ENCODE results near the genes GINM1, LRP11 and PLEKHG1.

DNA sequence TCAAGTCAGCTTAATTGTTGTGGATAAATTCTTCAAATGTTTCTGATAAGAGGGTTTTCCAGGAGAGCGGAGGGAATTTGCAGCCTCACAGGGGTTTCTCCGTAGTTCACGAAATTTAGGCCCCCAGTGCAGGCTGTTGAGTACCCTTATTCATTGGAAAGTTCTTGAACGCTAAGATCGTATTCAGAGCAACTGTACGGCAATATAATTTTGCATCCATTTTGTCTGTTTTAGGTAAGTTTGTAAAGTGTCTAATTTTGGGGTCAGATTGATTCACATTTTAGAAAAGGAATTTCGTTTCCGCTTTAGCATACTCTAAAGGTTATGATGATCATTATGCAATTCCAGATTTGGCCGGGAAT, 1.3 kb downstream of the TAB2 start:
- PRO-cap = no peak

DNA sequence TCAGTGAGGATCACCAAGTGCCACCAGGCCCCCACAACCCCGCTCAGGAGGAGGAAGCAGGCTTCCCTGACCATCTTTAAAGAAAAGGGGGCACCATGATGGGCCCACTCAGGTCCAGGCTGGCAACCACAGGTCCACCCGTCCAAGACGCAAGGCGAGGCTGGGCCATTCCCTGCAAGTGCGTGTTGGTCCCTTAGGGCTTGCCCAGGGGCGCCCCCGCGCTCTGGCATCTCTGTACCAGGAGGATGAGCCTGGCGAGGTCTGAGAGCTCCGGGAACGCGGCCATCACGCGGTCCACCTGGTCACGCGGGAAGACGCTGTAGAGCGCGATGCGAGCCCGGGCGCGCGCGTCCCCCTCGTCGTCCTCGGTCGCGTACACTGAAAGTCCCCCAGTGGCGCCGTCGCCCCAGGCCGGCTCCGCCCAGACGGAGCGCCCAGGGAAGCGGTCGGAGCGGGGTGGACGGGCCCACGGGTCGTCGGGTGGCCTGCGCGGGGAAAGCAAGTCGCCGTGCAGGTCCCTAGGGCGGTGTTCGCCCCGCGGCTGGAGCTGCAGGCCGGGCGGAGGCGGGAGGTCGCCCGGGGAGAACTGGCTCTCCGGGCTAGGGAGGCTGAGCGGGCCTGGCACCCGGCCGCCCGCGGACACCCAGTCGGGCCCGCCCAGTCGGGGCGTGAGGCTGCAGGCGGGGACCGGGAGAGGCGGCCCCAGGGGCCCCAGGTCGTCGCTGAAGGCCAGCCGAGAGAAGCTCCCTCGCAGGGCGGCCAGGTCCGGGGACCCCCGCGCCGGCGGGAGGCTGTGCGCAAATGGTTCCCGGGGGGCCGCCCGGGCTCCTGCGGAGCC, 34.1 kb downstream of the ZC3H12D start:
- PRO-cap = no peak

DNA sequence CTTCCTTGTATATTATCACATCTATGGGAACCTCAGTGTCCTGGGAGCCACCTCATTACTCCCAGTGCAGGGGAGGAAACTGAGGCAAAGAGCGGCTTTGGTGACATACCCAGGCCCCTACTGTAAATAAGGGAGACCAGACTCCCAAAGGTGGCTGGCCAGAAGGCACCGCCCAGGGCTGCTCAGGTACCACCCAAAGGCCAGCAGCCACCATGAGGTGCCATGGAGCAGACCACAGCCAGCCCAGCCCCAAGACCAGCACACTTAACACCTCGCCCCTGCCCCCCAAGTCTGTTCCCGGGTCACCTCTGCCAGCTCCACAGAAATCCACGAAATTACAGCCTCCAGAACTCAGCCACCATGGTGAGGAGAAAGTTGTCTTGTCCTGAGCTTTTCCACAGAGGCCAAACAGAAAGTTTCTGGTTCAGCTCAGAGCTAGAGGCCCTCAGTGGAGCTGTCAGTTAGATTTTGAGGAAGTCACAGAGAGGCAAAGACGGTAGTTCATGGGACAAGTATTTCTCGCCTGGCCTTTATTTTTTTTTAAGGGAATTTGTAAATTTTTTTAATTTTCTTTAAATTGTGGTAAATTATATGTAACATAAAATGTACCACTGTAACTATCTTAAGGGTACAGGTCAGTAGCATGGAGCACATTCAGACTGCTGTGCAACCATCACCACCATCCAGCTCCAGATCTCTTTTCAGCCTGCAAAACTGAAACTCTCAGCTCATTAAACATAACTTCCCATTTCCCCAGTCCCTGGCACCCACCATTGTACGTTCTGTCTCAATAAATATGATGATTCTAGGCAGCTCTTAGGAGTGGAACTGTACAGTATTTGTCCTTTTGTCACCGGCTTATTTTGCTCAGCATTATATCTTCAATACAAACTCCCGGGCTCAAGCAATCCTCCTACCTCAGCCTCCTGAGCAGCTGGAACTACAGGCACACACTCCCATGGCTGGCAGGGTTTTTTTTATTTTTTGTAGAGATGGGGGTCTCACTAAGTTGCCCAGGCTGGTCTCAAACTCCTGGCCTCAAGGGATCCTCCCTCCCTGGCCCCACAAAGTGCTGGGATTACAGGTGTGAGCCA, 1.7 kb downstream of the ZC3H12D start:
- PRO-cap = no peak

DNA sequence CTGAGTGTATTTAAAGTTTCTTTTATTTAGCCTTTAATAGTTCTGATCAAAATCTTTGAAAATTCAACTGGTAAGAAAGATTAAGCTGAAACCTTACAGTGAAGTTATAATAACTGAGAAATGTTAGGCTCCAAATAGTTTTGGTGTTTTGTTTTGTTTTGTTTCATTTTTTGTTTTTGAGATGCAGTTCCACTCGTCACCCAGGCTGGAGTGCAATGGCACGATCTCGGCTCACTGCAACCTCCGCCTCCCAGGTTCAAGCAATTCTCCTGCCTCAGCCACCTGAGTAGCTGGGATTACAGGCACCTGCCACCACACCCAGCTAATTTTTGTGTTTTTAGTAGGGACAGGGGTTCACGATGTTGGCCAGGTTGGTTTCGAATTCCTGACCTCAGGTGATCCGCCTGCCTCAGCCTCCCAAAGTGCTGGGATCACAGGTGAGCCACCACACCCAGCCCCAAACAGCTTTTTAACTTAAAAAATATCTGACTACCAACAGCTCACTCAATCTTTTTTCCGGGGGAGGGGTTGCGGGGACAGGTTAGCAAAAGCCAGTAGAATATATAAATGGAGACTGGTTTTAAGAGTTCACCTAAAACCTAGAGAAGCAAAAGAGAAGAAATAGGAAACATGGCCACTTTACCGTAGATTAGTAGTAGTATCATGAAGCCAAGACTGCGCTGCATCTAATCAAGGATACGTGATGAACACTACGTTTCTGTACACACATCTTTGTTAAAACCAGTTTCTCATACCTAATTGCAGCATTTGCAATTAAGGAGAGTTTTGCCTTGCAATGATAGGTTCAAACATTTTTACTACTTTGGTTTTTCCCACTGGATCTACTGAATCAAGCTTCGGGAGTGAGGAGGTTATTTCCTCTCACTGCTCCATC, 10.8 kb upstream of the ZC3H12D start:
- PRO-cap = no peak

GRCh38 chr6:149565939-149566960, at the start of gene GINM1:
Gene GINM1, plus strand, starts transcription at chr6:149566375.
- PRO-cap = unidirectional peak, plus-strand start at chr6:149566216; unidirectional peak, plus-strand start at chr6:149566405

DNA sequence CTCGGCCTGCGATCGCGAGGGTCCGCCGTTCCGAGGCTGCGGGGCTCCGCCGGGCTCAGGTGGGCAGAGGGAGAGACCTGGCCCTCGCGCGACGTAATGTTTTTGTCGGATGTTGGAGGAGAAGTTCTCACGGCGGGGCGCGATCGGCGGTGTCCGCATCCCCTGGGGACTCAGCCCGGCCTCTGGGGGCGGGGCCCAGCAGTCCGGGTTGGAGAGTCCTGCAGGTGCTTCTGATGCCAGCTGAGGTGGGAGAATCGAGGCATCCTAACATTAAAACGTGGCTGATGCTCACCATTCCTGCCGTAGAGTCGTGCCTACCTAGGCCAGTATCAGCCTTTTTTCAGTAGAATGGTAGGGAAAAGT, 767 bp downstream of the GINM1 start:
- PRO-cap = no peak

GRCh38 chr6:149632648-149632936, 15.9 kb downstream of the KATNA1 start:
- PRO-cap = no peak

- PRO-cap = no peak
Measured at GRCh38 chr6:149726154-149727350, 8.7 kb upstream of the LATS1 start.

GRCh38 chr6:149802018-149802464, 52.5 kb downstream of the PCMT1 start:
- PRO-cap = no peak

DNA sequence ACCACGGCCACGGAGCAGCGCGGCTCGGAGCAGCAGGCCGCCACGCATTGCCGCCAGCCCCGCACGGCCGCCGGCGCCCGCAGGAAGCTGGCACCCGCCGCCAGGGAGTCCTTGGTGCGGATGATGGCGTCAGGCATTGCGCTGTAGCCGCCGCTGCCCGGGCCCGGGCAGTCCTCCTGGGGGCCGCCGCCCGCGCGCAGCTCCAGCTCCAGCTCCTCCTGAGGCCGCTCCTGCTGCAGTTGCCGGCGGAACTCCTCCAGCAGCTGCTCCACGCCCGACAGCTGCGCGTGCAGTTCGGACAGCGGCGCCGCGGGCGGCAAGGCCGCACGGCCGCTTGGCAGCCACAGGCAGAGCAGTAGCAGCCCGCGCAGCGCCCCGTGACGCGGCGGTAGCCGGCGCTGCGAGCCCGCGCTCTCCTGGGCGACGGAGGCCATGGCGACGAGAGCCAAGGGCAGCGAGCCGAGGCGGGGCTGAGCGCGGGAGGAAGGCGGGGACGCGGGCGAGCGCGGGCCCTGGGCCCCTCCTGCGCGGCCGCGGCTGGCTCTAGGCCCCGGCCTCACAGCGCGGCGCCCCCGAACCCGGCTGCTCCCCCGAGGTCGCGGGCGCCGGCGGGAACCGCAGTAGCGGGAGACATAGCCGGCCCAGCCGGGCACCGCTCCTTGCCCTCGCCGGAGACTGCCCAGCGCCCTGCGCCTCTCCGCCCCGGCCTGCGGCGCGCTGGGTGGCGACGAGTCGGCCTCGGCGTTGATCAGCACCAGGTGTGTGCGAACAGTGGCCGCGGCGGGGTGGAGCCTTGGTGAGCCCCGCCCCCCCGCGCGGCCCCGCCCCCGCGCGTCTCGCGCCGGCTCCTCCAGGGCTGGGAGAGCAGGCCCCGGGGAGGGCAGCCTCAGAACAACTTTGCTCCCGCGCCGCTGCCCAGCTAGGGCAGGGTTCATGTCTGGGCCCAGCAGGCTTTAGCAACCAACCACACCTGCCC, at the start of gene LRP11:
Gene LRP11, minus strand, starts transcription at position 773 of the 976 bp plus-strand sequence.
- PRO-cap = bidirectional peak, plus-strand start at position 867 of the sequence, minus-strand start at position 762 of the sequence

- PRO-cap = no peak
Measured at GRCh38 chr6:150176647-150177672, 34.1 kb downstream of the PPP1R14C start.

DNA sequence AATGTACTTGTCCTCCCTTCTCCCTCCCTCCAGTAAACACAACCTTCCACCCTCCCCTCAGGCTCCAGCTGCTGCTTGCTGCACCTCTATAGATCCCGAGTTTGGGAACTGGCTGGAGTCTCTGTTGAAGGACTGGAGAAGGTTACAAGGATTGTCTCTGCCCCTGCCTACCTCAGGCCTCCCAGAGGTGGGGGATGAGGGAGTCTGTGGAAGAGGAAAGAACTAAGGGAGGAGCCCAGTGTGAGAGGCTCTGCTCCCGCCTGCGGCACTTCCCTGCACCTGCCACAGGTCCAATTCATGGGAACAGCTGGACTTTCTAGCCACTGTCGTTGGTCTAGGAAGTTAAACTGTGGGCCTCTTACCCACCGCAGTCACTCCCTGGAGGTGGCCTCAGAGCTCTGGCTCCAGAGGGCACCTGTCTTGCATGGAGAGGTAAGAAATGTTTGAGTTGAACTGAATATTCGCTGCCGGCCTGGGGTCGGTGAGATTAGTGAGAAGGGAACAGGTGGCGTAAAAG, 54.2 kb downstream of the PPP1R14C start:
- PRO-cap = no peak

GRCh38 chr6:150269363-150270345, 99.2 kb upstream of the IYD start:
- PRO-cap = no peak

- PRO-cap = no peak
Measured at GRCh38 chr6:150457166-150457910, 88.5 kb downstream of the IYD start.

GRCh38 chr6:150599620-150600068, at the start of gene PLEKHG1:
Gene PLEKHG1, plus strand, starts transcription at chr6:150599885.
- PRO-cap = bidirectional peak, plus-strand start at chr6:150599903, minus-strand start at chr6:150599810

DNA sequence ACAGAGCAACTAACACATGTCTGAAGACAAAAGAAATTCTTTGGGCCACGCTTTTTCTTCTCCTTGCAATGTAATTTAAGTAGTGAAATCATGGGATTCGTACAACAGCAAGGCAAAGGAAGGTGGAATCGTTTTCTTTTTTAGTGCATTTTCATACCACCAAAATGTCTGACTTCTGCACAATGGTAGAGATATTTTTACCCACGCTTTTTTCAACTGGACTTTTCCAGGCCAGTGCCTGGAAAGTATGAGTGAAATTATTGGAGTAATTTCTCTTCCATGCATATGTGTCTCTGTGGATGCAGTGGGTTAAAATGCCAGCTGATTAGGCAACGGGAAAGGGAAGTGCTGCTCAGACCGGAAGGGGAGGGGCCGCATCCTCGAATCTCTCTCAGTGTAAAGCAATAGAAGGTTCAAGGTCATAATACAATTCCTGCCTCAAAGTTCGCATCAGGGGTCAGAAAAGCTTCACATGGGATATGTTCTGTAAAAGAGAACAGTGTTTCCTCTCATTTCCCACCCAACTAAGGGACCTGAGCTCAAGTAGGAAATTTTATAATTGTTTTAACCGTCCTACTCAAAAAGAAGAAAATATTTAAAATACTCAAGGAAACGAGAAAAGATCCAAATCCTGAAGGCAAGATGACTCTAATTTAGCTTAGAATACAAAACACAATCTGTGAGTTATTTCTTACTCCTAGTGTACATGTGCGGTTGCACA, 89.7 kb upstream of the MTHFD1L start:
- PRO-cap = no peak

DNA sequence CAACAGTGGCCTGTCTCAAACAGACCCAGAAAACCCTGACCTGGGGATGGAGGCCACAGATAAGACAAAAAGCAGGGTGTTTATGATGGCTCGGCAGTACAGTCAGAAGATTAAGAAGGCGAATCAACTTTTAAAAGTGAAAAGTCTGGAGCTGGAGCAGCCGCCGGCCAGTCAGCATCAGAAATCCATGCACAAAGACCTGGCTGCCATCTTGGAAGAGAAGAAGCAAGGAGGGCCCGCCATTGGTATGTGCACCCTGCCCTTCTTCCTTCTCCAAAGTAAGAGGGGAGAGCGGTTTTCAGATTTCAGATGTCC, 33.6 kb upstream of the MTHFD1L start:
- PRO-cap = no peak

DNA sequence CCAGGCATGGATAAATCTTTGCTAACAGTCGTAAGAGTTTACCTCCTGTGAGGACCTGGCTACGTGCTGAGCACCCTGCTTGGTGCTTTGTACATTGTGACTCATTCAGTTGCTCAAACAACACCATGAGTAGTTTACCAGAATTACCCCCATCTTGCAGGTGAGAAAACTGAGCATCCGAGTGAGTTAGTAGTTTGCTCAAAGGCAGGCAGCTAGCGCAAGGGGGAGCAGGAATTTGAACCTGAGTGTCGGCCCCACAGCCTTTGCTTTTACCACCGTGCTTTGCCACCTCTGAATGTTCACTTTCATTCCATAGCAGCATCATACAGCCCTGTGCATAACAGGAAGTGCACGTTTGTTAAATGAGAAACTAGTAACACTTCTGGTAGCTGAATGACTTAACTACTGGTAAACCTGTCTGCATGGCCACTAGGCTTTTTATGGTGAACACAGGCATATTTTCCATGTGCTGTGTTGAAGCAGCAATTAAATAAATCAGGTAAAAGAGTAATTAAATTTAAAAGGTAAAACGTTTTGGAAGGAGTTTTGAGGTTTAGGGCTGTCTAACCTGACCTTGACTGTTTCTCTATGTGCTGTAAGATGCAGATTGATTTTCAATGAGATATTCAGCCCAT, 122.0 kb downstream of the MTHFD1L start:
- PRO-cap = no peak

GRCh38 chr6:151326531-151326839, 64.9 kb downstream of the ZBTB2 start:
- PRO-cap = no peak

DNA sequence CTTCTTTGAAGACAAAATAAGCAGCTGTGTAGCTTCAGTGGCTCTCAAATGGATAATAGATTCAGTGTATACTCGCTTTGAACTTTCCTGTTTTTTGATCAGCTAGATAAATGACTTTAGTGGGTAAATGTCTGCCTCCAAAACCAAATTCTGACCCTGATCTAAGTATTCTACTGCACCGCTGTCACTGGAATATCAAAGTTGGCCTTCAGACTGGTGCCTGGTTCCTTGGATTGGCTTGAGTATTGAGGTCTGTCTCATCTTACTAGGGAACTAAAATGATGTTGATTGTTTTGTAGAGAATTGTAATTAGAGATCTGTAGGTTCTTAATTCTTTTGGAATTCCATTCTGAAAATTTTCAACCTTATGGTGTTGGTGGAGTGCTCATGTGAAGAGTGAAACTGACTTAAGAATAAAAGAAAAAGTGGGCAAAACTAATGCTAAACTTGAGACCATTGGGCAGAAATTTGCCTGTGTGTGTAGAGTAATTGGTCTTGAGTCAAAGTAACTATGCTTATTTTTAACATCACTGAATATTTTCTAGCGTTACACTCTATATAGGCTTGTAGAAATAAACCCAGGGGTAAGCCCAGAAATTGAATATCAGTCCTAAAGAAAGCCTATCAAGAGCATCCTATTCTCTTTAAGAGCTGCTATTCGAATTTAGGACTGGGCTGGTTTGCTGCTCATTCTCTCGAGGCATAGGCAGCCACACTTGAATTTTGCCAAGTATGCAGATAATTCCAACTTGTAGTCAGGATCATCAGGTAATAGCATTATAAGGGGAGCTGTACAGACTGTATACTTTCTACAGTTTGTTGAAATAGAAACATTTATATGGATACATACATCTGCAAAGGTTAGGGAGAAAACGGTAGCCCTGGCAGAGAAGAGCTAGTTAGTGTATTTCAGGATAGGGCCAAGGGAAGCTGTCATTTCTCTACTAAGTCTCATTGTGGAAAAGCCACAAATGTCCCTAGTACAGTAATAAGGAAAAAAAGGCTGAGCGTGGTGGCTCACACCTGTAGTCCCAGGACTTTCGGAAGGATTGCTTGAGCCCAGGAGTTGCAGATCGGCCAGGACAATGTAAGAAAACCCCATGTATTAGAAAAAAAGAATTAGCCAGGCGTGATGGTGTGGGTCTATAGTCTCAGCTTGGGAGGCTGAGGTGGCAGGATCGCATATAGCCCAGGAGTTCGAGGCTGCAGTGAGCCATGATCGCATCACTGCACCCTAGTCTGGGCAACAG, 1.9 kb upstream of the ZBTB2 start:
- PRO-cap = no peak